Neutrophil (primary cell): ENCODE results near the genes TMEM126A, SYTL2 and CCDC81.

- PRO-cap, result bidirectional peak, plus-strand start at chr11:85648026, minus-strand start at chr11:85647878
Measured at GRCh38 chr11:85647702-85648704, at the start of gene TMEM126A. Gene TMEM126A, plus strand, starts transcription at chr11:85647967.

- PRO-cap, result no peak
Measured at GRCh38 chr11:85750635-85751046, 60.3 kb downstream of the SYTL2 start.

GRCh38 chr11:85756230-85756550, 54.8 kb downstream of the SYTL2 start:
- PRO-cap, result no peak

DNA sequence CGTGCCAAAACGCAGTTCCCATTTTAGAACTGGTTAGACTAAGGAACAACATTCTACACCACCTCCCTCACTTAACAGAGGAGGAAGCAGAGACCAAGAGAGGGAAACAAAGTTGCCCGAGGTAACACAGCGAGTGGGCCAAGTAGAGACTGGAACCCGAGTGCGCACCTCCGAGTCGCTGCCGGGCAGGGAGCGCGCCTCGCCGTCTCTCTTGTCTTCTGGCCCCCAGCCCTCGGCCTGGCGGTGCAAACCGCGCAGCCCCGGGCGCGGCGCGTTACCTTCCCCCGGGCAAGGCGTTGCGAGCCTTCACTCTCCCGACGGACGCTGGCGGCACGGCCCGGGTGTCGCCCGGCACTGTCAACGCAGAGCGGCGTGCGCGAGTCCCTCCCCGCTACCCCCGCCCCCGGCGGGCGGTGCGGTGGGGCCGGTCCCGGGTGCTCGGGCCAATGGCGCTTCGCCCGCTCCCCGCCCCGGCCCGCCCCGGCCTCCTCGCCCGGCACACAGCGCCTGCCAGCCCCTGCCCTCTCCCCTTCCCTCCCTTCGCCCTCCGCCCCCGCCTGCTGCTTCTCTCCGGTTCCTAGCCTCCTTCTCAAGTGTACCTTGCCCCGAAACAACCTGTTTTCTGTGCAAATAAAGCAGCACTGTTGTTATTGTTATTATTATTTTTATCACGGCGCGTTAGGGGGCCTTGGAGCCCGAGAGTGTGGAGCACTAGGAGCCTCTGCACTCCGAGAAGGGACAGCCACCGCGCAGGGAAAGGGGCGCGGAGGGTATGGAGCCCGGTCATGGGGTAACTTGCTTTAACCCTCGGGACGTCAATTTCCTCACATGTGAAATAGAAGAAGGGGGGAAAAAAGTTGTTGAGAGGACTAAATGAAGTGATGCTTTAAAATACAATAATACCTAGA, at the start of gene SYTL2:
TSS of gene SYTL2 (minus strand) at position 356 of the 908 bp plus-strand sequence.
- PRO-cap, result no peak

DNA sequence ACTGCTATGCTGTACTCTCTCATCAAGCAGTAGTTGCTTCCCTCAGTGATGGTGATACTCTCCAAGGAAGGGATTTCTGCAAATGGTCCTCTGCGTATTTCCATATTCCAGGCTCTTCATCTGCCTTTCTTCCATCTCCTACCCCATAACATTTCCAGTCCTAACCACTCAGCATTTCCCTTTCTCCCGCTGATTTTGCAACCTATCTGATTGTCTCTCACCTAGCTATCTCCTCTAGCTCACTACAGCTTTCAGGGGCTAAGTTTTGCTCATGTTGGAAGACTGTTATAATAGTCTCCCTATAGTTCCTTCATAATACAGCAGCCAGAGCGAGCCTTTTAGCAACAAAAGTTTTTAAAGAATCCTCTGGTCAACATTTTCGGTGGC, 95.6 kb downstream of the CCDC83 start:
- PRO-cap, result unidirectional peak, minus-strand start at position 118 of the sequence; unidirectional peak, minus-strand start at position 194 of the sequence

DNA sequence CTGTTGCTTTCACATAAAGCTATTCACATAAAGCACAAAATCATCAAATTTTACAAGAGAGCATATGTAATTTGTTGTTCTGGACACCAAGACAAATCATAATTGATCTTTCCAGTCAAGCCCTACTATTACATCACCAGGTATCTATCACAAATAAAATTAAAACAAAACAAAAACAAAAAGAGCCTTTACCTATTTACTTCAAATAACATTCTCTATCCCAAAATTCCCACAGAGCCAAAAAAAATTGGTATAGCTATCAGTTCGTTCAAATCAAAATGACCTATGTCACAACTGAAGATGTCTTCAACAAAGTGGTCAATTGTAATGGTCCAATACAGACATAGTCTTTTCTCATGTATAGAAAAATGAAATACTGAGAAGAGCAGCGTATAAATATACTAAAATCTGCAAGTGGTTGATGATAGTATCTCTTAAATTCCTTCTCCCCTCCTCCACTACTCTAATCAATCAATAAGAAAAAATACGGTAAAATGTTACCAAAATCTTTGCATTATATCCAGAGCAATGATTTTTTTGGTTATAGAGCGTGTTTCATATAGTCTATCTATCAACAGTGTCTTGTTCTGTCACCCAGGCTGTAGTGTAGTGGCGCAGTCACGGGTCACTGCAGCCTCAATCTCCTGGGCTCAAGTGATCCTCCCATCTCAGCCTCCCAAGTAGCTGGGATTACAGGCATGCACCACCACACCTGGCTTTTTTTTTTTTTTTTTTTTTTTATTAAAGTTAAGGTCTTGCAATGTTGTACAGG, 105.5 kb downstream of the PICALM start:
- PRO-cap, result no peak

GRCh38 chr11:85978251-85978949, 90.5 kb downstream of the PICALM start:
- PRO-cap, result no peak

DNA sequence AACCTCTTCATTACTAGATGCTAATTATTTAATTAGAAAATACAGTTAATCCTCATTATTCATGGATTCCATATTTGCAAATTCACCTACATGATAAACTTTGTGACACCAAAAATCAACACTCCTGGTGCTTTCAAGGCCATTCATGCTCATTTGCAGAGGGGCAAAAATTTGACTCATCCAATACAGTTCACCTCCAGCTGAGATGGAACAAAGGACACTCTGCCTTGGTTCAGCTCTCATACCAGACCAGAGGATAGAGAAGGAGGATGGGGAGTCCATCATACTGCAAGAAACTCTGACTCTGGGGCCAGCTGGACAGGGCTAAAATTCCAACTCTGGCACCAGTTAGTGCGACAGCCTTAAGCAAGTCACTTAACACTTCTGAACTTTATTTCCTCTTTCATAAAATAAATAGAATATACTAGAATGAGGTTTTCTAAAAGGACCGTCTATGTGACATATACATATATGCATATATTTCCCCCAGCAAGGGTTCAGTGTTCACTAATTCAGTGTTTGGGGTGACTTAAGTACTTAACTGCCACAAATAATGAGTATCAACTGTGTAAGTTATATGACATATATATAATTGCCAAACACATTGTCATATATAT, 88.8 kb downstream of the PICALM start:
- PRO-cap, result no peak

DNA sequence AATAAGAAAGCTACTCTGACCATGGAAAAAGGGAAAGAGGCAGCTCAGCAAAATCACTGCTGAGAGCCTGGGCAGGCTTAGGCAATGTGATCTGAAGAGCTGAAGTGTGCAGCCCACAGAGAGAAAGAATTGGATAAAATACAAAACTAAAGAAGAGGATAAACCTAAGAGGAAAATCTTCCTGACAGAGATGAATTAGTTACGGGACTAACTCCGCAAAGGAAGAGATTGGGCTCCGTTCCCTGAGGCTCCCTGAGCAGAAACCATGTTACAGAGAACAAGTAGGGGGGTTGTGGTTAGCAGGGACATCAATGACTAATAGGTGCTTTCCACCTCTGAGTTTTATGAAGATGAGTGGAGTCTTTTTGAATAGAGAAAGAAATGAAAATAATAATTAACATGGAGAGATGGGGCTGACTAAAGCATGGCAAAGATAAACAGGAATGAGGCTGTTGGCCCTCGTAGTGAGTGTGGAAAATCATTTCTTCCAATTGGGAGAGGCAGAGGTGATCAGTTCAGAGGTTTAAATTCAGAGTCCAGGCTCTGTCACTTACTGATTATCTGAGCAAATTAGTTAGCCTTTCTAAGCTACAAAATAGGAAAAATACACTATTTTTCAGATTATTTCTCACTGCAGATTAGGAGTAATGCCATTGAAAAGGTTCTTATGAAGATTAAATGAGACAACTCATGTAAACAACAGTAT, 47.5 kb upstream of the PICALM start:
- PRO-cap, result no peak

GRCh38 chr11:86143407-86144036, 74.6 kb upstream of the PICALM start:
- PRO-cap, result no peak

GRCh38 chr11:86202070-86202380, 42.5 kb upstream of the EED start:
- PRO-cap, result no peak

DNA sequence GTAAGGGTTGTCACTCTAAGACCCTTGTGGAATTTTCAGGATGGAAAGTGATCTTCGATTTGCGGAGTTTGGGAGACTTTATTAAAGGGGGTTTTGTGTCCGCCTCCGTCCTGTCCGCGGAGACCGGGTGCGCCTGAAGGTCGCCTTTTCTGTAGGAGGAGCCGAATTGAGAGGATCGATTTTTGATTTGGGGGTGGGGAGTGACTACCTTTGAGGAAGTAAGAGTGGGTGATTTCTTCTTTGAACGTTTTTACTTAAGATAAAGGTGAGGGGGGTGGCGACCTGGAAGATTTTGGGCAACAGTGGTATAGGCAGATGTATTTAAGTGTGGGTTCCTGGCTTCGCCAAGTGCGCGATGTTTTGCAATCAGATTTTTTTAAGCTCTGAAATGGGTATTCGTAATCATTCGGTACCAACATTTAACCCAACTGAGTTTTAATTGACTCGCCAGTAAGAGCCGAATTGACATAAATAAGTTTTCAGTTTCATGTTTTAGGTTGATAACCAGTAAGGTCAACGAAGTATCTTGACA, 1.3 kb downstream of the EED start:
- PRO-cap, result no peak

DNA sequence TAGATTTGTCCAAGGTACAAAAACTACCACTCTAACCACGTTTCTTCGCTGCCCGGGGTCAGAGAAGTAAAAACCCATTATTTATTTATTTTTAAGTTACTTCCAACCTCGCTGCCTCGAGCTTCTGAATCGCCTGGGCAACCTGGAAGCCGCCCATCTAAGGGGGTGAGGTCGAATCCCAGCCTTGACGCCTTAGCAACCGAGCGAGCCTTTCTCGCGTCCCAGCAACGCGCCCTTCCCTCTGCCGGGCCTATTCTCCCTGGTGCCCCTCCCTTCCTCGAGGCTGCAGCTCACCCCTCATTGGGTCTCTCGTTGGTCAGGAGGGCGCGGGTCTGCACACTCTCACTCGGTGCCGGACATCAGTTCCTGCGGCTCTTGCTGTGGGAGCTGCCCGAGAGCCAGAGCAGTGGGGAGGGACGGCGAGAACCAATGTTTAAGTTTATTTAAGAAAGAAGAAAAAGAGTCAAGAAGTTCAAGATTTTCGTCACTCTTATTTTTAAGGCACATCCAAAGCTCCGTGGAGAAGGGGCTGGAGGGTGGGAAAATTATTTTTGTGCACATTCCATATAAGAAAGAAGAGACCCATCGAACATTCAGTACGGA, at the start of gene CCDC81:
TSS of gene CCDC81 (plus strand) at position 345 of the 603 bp plus-strand sequence.
- PRO-cap, result no peak

DNA sequence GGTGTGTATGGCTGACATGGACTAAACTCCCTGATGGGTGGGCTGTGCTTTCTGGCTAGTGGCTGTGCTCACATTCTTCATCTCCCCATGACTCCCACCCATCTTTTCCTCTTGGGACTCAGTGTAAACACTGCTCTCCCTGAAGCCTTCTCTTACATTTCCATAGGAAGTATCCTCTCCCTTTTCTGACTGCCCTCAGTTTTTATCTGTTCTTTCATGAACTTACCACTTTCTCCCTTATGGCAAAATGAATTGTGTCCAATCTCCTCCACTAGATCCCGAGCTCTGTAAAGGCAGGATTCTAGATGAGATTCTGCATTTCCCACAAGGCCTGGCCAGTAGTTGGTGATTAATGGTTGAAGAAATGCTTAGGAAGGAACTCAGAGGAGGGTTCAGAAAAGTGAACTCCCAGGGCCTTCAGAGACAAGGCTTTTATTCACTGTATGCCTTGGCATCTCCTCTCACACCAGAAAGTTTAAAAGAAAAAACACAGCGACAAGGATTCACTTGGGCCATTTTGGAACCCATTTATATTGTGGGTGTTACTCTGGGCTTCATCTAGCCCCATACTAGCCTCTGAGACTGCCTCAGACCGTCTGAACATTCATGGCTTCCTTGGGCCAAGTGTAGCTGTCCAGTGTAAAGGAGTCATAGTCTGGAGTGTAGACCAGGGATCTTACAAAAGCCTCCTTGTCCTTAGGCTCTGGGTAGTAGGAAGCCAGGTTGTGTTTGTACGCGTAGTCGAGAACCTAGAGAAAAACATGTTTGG, 66.2 kb downstream of the CCDC81 start:
- PRO-cap, result no peak

DNA sequence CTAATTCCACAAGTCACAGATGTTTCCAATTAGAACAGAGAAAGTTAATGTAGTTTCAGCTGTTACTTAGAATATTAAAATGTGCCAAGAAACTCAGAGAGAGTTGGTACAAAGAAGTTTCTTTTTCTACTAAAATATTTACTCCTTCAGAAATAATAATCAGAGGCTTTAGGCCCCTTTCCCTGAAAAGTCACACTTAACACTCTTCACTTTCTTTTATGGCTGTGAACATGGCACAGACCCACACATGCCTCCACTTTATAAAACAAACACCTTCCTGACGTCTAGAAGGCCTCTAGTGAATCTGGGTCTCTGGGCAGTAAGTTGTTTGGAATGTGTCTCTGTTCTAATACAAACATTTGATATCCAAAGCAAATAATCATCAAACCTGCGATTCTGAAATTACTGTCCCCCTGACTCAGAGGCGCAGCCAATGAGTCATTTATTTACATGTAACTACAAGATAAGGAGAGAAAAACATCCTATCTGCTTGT, 149.2 kb downstream of the CCDC81 start:
- PRO-cap, result no peak

DNA sequence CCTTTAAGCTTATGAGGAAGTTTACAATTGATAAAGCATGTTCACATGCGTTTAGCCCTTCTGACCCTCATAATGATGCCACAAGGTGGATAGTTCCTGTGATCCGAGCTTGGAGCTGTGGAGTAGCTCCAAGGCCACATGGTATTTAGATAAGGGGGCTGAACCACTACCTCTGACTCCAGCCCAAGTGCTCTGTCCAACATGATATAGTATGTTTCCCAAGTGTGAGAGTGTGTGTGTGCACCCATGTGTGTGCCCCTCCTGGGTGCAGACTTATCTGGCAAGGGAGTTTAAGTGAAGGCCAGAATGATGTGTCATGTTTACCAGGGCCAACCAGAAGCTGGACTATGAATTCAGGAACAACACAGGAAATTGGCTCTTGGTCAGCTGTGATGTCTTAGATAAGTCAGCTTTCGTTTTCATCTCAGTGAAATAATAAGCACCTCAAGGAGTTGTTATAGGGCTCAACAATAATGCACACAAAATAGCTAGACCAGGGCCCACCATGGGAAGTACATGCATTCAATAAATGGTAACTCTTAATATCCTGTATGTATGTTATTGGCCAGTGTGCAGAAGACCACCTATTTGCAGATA, 176.6 kb downstream of the CCDC81 start:
- PRO-cap, result no peak

- PRO-cap, result no peak
Measured at GRCh38 chr11:86578142-86578924, 203.6 kb downstream of the CCDC81 start.

- PRO-cap, result no peak
Measured at GRCh38 chr11:86592715-86593886, 207.2 kb upstream of the PRSS23 start.

- PRO-cap, result no peak
Measured at GRCh38 chr11:86740614-86741042, 59.7 kb upstream of the PRSS23 start.

GRCh38 chr11:86800838-86801122, 438 bp downstream of the PRSS23 start:
- PRO-cap, result no peak